GM23248 (cell line): ENCODE data around the genes DNAAF9, ATRN and MAVS.

GRCh38 chr20:3165477-3166007, 5.9 kb upstream of the FASTKD5 start:
- RAMPAGE, long total RNA, result no peak

- RAMPAGE, long total RNA, result no peak
Measured at GRCh38 chr20:3174649-3175344, 1.4 kb upstream of the LZTS3 start.

DNA sequence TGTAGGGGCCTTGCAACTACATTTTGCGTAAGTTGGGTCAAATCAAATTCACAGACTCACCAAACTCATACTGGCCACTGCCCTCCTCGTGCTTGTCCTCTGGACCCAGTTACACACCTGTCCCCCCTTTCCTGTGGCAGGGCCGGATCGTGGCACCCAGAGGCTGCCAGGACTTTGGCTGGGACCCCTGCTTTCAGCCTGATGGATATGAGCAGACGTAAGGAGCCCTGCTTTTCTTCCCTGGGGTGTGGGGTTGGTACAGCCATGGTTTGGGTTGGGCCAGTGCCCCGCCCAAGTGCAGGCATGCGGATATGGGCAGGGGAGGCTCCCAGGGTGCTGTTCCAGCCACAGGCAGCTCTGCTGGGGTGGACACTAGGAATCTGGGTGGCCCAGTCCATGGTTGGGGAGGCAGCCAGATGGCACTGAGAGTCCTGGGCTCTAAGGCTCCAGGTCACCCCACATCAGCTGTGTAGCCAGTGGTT, 12.4 kb downstream of the ITPA start:
- RAMPAGE, long total RNA, result no peak

DNA sequence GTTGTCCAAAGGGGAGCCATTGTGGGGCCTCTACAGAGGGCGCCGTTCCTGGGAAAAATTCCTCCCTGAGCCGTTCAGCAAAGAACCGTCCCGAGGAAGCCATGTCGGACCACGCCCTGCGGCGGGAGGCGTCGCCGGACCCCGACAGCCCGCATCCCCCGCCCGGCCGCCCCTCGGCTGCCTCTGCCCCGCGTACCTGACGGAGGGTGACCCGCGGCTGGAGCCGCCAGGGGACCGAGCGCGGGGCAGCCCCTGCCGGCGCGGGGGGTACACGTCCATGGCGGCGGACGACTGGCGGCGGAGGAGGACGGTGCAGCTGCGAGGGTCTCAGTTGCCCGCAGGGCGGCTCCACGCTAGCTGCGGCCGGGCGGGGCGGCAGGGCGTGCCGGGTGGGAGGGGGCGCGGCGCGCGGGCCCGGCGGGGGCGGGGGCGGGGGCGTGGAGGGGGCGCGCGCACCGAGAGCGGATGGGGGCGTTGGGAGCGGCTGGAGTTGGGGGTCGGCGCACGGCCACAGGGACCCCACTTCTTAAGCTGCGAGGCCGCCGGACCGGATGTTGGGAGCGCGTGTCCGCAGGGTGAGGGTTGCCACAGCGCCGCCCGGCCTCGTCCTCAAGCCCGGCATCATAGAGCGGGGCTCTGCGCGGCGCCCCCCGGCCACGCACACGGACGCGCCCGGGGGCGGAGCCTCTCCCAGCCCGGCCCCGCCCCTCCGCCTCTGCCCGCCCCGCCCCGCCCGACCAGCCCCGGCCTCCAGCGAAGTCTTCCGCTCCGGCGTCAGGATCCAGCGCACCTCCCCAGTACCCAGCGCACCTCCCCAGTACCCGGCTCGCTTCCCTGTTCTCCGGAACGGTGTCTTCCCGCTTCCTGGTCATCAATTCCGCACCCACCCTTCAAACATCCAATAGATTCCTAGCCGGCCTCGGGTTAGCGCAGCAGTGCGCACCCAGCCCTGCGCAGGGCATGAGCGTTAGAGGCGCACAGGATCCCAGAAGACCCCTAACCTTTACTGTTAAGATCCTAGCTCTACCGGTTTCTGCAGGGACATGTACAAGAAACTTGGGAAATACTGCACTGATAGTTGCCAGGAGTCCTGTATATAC, at the start of gene DNAAF9:
Gene DNAAF9, minus strand, starts transcription at position 391 of the 1,100 bp plus-strand sequence.
- RAMPAGE, long total RNA, result no peak

DNA sequence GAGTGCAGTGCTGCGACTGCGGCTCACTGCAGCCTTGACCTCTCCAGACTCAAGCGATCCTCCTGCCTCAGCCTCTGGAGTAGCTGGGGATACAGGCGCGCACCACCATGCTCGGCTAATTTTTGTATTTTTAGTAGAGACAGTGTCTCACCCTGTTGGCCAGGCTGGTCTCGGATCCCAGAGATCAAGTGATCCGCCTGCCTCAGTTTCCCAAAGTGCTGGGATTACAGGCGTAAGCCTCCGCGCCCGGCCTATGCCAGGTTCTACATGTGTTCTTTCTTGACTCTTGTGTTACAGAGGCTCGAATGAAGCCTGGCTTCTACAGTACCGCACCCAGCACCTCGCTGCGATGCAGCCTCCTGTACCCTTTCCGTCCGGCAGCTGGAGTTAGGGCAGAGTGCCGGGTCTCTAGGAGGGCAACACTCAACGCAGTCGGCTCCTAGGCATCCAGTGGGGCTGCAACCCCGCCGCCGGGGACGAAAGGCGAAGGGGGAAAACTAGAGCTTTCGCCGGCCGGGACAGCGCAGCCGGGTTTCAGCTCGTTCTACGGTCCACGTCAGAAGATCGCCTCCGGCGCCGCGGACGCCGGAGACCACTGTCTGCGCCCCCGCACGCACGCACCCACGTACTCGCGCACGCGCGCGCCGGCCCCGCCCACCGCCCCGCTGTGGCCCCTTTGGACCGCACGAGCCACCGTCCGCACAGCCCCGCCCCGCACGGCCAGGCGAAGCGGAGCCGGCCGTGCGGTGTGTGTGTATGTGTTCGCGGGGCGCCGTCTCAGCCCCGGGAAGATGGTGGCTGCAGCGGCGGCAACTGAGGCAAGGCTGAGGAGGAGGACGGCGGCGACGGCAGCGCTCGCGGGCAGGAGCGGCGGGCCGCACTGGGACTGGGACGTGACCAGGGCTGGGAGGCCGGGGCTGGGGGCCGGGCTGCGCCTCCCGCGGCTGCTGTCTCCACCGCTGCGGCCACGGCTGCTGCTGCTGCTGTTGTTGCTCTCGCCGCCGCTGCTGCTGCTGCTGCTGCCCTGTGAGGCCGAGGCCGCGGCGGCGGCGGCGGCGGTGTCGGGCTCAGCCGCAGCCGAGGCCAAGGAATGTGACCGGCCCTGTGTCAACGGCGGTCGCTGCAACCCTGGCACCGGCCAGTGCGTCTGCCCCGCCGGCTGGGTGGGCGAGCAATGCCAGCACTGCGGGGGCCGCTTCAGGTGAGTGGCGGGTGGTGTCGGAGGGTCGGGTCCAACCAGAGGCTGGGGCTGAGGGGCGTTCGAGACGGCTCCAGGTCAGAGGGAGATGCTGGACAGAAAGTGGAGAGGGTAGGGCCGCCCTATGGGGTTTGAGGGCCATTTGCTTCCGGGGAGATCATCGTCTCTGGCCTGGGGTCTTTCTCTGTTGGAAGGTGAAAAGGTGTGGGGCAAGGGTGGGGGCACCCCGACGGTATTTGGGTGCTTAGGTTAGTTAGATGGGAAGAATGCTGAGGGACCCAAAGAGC, at the start of gene ATRN:
Gene ATRN, plus strand, starts transcription at position 702 of the 1,485 bp plus-strand sequence.
- RAMPAGE, long total RNA, result no peak

- RAMPAGE, long total RNA, result no peak
Measured at GRCh38 chr20:3522953-3523497, 52.2 kb downstream of the ATRN start.

- RAMPAGE, long total RNA, result no peak
Measured at GRCh38 chr20:3541842-3542286, 71.0 kb downstream of the ATRN start.

DNA sequence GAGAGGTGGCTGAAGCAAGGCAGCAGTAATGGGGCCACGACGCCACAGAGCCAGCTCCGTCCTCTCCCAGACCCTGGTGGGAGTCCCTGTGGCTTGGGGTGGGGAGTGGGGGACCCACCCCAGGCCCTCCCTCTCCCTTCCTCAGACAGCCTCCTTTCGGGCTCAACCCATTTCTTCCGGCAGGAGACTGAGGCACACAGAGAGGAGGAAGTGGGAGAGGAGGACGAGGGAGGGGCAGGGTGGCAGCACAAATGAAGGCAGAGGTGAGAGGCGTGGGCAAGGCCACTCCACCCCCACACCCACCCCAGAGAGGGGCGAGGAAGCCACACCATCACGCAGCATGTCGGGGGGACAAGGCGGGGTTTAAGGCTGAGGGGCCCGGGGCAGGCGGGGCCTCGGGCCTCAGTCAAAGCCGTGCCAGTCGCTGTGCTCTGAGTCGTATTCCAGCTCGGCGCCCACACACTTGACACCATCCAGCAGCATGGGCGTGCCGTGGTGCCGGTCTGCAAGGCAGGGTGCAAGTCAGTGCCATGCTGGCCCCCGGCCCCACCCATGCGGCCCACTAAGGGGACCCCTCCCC, 13.8 kb downstream of the ADISSP start:
- RAMPAGE, long total RNA, result no peak

DNA sequence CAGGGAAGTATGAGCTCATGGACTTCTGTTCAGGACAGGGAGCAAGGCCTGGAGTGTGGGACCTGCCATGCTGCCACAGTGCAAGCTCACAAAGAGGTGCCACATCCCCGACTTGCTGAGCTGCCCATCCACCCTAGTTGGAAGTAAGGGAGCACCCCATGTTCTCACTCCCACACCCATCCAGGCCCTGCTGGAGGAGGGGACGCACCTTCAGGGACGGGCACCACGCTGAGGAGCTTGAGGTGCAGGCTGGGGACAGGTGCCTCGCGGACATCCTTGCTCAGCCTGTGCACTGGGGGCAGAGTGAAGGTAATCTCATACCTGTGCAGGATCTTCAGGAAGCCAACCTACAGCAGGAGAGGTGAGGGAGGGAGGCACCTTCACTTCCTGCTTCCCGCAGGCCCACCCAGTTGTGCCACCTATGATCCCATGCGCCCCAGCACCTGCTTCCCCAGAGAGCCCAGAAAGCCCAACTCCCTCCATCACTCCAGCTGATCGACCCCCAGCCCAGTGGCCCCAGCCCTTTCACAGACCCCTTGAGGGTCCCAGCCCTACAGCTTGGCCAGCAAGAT, 12.2 kb downstream of the ADISSP start:
- RAMPAGE, long total RNA, result no peak

GRCh38 chr20:3777435-3778662, 3.4 kb downstream of the SPEF1 start:
- RAMPAGE, long total RNA, result no peak

DNA sequence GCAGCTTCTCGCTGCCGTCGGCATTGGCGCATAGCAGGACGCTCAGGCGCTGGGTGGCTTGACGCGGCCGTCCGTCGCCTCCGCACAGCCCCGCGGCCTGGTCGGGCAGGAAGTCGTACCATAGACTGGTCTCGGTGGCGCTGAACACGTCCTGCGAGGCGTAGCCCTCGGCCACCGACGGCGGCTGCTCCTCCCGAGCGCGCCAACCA, 870 bp downstream of the CENPB start:
- RAMPAGE, long total RNA, result no peak

GRCh38 chr20:3808065-3808473, 12.0 kb downstream of the CDC25B start:
- RAMPAGE, long total RNA, result no peak

GRCh38 chr20:3846766-3847973, at the start of gene MAVS:
TSS of gene MAVS (plus strand) at chr20:3846834.
- RAMPAGE, long total RNA, result start-site peak on the plus strand at chr20:3846821-3846850, 91 and 77 reads in 2 replicates

DNA sequence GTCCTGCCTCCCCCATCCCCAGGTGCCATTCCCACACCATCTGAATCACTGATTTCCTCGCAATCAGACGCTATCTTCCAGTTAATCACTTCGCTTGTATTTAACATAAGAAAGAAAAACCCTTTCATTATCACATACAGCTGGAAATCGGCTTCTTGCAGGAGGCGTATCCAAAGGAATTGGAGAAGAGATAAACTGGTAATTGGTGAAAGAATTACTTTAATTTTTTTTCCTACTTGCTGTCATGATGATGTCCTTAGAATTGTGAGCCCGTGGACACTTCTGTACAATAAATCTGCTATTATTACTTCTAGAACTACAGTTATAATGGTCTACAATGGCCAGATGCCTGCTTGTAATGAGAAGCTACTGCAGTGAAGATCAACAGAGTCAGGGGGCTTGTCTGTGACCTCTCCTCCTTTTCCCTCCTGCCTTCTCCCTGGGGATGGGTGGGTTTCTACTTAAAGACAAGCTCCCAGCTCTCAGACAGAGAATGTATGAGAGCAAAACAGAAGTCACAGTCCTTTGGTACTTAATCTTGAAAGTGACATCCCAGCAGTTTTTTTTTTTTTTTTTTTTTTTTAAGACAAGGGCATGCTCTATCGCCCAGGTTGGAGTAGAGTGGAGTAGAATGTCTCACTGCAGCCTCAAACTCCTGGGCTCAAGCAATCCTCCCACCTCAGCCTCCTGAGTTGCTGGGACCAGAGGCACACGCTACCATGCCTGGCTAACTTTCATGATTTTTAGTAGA, 13.2 kb upstream of the PANK2 start:
- RAMPAGE, long total RNA, result no peak

GRCh38 chr20:3923900-3924814, 35.0 kb downstream of the PANK2 start:
- RAMPAGE, long total RNA, result no peak

DNA sequence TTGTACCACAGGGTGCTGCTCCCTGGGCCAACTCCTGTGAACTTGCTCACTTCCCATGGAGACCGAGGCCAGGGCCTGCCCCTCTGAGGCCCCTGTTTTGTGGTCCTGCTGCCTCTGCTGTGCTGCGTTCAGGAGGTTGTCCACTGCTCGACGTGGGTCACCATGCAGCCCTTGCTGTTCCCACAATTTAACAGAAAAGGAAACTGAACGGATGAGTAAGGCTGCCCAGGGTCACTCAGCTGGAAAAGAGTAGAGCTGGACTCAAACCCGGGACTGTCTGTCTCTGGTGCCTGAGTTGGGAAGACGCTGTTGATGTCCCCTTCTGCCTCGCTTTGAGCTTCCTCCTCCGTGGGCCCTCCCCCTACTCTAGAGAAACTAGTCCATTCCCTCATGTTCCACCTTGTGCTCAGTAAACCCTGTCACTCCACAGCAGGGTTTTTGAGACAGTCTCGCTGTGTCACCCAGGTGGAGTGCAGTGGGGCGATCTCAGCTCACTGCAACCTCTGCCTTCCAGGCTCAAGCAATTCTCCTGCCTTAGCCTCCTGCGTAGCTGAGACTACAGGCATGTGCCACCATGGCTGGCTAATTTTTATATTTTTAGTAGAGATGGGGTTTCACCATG, 35.7 kb downstream of the PANK2 start:
- RAMPAGE, long total RNA, result no peak

DNA sequence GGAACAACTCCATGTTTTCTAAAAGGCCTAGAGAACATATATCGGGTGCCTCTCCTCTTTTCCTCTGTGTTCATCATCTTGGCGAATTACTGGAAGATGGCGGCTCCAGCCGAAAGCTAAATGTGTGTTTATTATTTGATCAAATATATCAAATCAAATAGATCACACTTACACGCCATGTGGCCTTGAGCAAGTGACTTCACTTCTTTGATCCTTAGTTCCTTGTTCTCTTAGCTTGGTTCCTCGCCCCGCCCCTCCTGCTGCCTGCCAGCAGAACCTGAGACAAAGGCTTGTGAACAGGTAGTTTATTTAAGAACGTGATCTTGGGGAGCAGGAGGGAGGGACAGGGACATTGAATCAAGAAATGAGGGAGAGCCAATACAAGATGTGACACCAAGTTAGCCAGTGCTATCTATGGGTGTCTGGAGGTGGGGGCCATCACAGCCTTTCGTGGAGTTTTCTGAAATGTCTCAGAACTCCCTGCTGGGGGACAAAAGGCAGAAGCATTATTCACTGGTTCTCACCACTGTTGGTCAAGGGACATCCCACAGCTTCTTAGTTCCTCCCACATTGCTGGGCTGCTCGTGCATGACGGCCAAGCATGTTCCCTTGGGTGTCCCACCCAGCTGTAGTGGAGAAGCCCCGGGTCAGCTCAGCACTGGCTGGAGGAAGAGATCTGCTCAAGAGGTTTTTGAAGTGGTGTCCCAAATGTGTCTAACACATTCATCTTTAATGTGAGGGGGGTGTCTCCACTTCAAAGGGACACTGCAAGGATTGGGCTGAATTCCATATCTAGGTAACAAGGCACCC, 44.9 kb upstream of the RNF24 start:
- RAMPAGE, long total RNA, result no peak

DNA sequence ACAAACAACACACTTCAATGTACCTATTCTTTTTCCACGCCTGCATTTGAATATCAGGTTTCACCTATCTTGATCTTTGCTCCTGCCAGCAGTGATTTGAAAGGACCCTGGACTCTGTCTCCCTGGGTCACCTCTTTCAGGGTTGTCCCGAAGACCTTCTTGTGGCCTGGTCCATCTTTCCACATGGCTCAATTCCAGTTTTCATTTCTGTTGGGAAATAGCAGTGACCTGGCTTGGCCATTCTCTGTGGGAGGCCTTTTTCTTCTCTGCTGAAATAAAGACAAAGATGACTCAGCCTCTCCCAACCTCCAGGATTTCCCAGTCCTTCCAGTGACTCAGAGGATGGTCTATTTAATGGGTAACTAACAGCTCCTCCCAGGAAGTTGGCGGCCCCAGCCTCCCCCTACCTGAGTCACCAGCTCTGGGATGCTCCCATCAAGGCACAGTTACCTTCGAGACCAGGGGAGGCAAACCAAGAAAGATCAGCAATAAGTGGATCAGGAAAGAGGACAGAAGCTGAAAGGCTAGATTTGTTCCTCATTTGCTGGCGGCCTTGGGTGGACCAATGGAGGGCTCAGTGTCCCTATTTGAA, 13.1 kb upstream of the SMOX start:
- RAMPAGE, long total RNA, result no peak

DNA sequence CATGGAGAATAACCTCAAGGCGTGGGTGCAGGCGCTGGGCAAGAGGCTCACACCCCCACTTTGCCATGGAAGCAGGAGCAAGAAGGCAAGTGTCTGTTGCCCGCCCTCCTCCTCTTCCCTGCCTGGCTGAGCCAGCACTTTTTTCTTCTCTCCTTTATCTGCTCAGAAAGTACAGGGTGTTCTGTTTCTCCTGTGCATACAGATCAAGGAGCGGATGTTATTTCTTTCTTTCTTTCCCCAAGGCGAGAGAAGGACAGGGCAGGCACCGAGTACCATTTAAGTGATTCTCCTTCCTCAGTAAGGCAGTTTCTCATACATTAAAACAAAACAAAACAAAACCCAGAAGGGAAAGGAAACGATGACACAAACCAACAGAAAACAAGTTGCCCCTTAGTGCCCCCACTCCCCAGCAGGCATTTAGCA, 22.3 kb downstream of the SMOX start:
- RAMPAGE, long total RNA, result no peak

DNA sequence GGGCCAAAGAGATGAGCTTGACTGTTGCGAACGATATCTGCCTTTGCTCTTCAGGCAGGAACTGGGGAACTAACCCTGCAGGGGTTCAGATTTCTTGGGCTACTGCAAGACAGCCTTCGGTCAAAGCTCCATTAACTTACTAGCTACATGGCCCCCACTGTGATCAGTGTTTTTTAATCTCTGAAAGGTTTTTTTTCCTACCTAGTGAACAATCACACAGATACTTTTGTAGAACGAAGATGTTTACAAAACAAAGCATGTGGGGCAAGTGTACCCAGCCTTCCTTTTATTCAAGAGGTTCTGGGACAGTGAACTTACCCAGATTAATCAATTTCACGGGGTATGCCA, 48.3 kb downstream of the ADRA1D start:
- RAMPAGE, long total RNA, result no peak